Hair follicle dermal papilla cell (primary cell): ENCODE results near the gene FAF1.

- CAGE, long polyA plus RNA: no peak
These were observed 27.7 kb downstream of the TRABD2B start for GRCh38 chr1:47969394-47970014.

DNA sequence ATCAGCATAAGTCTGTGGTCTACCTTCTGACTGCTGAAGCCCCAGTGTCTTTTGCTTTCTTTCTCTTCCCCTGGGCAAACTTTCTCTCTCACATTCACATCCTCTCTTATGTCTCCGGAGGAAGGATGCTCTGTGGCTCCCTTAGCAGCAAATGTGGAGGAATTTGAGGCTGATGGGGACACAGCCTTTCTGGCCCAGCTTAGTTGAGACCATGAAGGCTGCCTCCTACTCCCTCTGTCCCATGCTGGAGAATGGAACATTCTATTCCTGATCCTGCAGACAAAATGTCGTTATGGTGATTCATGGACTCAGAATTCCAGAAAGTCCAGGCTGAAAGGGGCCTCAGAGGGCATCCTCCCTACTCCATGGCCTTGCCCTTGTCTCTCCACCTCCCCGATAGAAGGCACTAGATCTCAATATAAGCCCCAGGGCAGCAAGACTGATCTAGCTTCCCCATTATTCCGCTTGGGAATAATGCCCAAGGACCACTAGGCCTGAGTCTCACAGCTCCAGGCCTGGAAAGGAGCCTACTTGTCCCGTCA, 52.6 kb upstream of the TRABD2B start:
- CAGE, long polyA plus RNA: no peak

DNA sequence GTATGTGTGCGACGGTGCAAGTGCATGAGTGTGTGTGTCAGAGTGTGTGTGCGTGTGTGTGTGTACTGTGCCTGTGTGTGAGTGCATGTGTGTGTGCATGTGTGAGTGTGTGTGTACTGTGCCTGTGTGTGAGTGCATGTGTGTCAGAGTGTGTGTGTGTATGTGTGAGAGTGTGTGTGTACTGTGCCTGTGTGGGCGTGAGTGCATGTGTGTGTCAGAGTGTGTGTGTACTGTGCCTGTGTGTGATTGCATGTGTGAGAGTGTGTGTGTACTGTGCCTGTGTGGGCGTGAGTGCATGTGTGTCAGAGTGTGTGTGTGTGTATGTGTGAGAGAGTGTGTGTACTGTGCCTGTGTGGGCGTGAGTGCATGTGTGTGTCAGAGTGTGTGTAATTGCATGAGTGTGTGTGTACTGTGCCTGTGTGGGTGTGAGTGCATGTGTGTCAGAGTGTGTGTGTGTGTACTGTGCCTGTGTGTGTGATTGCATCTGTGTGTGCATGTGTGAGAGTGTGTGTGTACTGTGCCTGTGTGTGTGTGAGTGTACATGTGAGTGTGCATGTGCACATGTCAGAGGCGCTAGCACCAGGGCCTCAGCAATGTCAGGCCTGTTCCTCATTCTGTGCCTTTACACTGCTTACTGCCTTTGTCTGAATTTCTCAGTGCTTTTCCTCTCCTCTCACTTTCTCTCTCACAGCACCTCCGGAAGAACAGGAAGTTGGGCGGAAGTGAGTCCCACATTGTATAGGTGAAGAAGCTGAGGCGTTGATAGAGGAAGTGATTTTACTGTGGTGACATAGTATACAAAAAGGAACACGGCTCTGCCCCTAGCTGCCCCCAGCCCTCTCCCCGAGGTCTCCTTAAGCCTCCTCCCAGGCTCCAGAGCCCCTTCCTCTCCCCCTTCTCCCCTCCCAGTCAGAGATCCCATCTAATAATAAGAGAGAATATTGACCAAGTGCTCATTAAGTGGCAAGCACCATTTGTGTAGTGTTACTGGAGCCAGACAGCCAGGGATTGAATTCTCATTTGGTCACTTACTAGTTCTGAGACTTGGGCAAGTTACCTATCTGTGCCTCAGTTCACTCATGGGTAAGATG, 5.0 kb downstream of the SLC5A9 start:
- CAGE, long polyA plus RNA: no peak

GRCh38 chr1:48471048-48471247, 1.1 kb downstream of the SPATA6 start:
- CAGE, long polyA plus RNA: no peak

DNA sequence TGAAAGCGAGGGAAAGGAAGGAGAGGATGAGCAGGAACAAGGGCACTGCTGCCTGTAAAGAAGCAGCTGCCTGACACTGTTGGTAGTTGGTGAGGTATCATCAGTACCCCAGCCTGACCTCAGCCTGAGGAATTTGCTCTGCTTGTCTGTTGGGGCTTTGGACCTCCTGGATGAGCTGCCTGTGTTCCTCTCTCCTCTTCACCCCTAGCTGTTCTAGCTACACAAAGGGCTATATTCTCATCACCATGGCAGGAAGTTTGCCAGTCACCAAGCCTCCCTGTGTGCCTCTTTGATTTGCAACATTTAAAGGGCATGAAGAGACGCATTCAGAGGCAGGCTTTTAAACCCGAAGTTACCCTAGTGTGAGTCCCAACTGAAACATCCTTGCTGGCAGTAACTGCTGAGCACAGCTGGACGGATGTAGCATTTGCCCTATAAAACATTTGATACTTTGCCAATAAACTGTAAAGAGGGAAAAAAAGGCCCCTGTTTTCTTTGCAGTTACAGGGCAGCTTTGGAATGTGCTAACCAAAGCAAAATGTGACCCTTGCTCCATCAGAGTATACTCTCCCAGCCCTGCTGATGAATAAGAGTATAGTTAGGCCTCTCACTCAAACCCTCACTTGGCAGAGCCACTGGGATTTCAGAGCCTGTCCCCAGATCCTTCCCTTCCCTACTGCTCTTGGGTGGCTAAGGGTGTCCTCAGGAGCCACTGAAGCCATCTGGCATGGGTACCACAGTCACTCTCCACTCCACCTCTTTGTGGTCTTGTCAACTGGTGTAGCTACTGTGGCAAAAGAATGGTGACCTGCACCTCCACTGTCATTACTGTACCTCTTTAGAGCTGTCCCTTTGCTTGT, 22.3 kb upstream of the SPATA6 start:
- CAGE, long polyA plus RNA: no peak

GRCh38 chr1:48777293-48777905, 708 bp upstream of the BEND5 start:
- CAGE, long polyA plus RNA: no peak

DNA sequence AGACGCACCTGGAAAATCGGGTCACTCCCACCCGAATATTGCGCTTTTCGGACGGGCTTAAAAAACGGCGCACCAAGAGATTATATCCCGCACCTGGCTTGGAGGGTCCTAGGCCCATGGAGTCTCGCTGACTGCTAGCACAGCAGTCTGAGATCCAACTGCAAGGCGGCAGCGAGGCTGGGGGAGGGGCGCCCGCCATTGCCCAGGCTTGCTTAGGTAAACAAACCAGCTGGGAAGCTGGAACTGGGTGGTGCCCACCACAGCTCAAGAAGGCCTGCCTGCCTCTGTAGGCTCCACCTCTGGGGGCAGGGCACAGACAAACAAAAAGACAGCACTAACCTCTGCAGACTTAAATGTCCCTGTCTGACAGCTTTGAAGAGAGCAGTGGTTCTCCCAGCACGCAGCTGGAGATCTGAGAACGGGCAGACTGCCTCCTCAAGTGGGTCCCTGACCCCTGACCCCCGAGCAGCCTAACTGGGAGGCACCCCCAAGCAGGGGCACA, 506.1 kb upstream of the BEND5 start:
- CAGE, long polyA plus RNA: no peak

- CAGE, long polyA plus RNA: no peak
These were observed 2.3 kb upstream of the AGBL4 start for GRCh38 chr1:50026067-50026434.

DNA sequence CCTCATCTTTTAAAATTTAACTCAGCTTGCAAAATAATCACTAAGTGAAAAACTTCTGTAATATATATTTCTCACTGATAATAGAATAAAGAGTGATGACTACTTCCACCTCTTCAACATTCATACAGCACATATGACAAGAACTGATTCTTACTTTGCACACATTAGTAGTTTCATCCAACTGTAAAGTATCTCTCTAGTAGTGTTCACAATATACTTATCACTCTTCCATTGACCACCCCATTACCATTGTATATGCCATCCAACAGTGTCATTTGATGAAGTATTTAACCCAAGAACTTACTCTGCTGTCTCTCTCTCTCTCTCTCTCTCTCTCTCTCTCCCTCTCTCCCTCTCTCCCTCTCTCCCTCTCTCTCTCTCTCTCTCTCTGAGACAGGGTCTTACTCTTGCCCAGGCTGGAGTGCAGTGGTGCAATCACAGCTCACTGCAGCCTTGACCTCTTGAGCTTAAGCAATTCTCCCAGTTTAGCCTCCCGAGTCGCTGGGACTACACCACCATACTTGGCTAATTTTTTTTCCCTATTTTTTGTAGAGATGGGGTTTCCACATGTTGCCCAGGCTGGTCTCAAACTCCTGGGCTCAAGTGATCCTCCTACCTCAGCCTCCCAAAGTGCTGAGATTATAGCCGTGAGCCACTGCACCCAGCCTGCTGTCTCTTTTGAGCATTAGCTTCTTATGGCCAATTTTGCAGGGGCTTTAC, 104.4 kb upstream of the DMRTA2 start:
- CAGE, long polyA plus RNA: no peak

- CAGE, long polyA plus RNA: no peak
These were observed 210.5 kb upstream of the DMRTA2 start for GRCh38 chr1:50633586-50634227.

- CAGE, long polyA plus RNA: no peak
These were observed 51.9 kb downstream of the FAF1 start for GRCh38 chr1:50908106-50908549.

- CAGE, long polyA plus RNA: no peak
These were observed 45.2 kb downstream of the FAF1 start for GRCh38 chr1:50914748-50915481.

- CAGE, long polyA plus RNA: no peak
These were observed at the start of gene FAF1 for GRCh38 chr1:50959425-50960491. TSS of gene FAF1 (minus strand) at chr1:50960267.

DNA sequence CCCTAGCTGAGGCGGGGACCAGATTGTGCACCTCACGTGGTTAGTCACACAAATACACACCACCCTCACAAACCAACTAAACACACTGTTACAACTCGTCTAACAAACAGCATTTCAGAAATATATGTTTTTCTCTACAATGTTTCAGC, 299 bp upstream of the FAF1 start:
- CAGE, long polyA plus RNA: no peak

DNA sequence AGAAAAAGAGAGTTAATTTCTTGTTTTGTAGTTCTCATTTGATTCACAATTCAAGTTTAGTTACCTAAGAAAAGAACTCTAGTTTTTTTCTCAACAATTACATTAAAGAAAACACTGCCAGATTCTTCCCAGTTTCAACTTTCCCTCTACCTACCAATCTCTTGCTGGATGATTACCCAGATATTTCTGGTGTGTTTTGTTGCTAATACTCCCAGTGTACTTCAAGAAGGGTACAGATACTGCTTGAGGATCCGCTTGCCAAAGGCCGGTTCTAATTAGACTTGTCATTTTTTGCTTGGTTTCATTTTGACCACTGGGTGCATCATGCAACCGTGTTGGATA, 2.8 kb upstream of the CDKN2C start:
- CAGE, long polyA plus RNA: no peak

DNA sequence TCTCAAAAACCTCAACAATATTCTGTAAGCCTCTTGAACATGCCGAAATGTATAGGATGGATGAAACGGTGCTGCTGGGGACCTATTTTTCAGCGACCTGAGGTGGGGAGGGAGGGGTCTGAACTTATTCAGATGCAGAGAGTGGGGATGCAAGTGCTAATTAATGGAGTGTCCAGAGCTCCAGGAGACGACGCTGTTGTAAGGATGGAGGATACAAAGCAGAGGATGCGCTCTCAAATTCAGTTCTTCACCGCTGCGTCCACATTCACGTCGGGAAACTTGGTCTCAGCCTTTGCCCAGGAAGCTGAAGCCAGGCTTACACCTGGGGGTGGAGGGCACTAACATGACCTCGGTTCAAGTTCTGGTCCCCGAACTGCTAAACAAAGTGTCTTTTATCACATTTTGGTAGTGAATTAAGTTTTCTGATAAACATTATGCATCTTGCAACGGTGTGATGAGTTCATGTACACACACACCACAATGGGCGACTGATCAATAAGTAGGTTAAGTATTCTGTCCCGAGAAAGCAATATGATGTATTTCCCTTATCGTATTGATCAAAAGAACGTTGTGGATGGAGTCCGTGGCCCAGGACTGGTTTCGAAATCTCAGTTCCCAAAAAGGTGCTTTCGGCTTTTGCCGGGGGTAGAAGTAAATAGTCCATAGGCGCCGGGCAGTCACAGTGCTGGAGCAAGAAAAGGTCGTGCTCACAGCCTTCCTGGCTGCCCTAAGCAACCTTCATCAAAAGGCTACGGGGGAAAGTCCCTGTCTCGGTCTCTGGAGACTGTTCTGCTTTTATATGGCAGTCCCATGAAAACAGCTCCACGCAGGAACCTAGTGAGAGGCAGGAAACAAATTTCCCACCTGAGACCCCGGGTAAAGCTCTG, 6.6 kb downstream of the CDKN2C start:
- CAGE, long polyA plus RNA: no peak

GRCh38 chr1:51284527-51284845, 45.9 kb downstream of the TTC39A start:
- CAGE, long polyA plus RNA: no peak

DNA sequence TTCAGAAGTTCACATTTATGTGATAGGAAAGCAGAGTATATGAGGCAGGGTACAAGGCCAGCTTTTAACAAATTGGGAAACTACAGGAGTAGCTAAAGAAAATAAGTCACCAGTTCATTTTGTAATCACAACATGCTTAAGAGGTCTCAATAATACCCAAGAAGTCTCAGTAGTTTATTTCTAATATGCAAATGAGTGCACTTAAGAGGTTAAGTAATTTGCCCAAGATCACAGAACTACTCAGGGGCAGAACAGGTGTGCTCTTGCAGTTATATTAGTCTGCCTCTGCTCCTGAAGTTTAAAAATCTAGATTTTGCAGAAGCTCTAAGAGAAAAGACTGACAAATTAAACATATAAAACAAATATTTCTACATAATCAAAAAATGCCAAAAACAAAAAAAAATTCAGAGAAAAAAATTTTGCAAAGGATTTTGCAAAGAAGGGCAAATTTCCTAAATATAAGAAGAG, 6.9 kb downstream of the EPS15 start:
- CAGE, long polyA plus RNA: no peak

DNA sequence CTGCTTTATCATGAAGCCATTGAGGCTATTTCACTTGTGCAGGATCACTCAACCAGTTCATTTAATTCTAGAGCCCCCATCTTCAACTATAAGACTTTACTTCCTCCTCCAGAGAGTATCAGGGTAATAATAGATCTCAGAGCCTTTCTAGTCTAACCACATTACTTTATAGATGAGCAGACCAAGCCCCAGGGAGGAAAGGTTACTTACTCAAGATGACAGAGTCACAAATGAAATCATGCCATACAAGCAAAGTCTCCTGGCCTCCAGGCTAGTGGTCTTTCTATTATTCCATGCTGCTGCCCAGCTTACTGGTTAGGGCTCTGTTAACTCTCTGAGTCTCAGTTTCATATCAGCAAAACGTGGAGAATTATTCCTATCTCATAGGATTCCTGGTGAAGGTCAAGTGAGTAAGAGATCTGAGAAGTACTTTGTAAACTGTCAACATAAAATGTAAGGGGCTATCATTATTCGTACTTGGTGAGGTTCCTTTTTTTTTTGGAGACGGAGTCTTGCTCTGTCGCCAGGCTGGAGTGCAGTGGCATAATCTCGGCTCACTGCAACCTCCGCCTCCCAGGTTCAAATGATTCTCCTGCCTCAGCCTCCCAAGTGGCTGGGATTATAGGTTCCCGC, 46.4 kb upstream of the OSBPL9 start:
- CAGE, long polyA plus RNA: no peak

DNA sequence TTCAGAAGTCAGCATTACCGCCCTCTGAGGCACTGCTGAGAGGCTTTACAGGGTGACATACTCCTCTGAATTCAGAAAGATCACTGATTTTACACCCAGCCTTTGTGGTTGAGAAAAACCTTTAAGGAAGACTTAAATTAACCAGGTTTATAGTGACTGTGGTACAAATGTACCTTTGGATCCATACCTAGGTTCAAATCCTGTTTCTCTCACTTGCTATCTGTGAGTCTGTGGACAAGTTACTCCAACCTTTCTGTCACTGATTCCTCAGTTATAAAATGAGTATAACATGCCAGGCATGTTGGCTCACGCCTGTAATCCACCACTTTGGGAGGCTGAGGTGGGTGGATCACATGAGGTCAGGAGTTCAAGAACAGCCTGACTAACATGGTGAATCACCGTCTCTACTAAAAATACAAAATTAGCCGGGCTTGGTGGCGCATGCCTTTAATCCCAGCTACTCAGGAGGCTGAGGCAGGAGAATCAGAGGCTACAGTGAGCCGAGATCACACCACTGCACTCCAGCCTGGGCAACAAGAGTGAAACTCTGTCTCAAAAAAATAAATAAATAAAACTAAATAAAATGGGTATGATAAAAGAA, 20.1 kb downstream of the OSBPL9 start:
- CAGE, long polyA plus RNA: no peak